ENCODE measurements around a stretch of chr15.

DNA sequence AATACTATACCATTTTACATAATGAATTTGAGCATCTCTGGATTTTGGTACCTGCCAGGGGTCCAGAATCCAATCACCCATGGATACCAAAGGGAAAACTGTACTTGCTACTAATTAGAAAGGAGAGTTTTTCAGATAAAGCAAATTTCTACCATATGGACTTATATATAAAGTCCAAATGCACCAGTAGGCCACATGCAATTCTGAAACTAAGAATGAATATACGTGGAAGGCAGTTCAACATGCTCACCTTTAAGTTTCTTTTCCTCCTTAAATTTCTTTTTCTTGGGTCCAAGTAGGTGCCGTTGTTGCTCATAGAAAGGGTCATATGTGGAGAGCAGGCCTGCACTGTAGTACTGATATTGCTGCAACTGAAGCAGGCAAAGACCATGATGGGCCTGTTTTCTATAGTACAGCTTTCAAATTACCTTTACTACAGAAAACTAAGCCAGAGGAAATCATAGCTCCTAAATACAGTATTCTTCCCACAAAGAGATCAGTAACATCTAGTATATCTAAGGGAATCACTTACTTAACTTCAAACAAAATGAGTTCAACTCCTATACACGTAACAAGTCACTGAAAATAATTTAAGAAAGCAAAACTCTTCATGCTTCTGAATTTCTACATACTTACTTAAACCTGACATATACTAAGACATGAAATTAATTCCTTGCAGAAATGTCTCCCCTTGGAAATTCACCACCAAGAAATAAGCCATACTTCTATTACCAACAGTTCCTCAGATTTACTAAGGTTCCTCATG is 28.6 kb downstream of the INO80 start:
- PRO-cap, result no peak

GRCh38 chr15:41115388-41115546 is 813 bp downstream of the INO80 start:
- PRO-cap, result no peak

- PRO-cap, result no peak
Observed at GRCh38 chr15:41279361-41280009, 48.4 kb downstream of the CHP1 start.

GRCh38 chr15:41333059-41333659 is 478 bp downstream of the NUSAP1 start:
- PRO-cap, result no peak

- PRO-cap, result no peak
Observed at GRCh38 chr15:41512470-41512928, 1.1 kb downstream of the LTK start.

DNA sequence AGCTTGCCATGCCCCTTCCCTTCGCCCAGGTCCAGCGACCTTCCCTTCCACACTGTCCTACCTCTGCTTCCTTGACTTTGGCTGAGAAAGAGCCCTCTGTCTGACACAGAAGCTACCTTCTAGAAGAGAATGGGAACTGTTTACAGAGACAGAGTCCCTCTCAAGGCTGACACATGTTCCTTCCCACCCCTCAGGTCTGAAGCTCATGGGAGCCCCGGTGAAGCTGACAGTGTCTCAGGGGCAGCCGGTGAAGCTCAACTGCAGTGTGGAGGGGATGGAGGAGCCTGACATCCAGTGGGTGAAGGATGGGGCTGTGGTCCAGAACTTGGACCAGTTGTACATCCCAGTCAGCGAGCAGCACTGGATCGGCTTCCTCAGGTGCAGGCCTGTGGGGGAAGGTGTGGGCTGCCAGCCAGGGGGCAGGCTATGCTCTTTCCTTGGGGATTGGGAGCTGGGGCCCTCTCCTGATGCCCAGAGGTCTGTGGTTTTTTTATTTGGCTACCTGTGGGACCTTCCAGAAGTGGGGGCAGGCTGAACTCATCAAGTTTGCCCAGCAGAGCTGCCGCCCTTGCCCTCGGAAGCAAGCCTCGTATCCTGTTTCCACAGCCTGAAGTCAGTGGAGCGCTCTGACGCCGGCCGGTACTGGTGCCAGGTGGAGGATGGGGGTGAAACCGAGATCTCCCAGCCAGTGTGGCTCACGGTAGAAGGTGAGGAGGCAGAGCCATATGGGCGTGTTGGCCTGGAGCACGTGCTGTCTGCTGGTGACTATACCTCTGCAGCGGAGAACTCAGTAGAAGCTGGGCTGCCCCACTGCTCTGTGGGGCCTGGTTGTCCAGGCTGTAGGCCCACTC is 2.1 kb downstream of the TYRO3 start:
- PRO-cap, result no peak

GRCh38 chr15:41567746-41568261 is 8.8 kb downstream of the TYRO3 start:
- PRO-cap, result no peak

DNA sequence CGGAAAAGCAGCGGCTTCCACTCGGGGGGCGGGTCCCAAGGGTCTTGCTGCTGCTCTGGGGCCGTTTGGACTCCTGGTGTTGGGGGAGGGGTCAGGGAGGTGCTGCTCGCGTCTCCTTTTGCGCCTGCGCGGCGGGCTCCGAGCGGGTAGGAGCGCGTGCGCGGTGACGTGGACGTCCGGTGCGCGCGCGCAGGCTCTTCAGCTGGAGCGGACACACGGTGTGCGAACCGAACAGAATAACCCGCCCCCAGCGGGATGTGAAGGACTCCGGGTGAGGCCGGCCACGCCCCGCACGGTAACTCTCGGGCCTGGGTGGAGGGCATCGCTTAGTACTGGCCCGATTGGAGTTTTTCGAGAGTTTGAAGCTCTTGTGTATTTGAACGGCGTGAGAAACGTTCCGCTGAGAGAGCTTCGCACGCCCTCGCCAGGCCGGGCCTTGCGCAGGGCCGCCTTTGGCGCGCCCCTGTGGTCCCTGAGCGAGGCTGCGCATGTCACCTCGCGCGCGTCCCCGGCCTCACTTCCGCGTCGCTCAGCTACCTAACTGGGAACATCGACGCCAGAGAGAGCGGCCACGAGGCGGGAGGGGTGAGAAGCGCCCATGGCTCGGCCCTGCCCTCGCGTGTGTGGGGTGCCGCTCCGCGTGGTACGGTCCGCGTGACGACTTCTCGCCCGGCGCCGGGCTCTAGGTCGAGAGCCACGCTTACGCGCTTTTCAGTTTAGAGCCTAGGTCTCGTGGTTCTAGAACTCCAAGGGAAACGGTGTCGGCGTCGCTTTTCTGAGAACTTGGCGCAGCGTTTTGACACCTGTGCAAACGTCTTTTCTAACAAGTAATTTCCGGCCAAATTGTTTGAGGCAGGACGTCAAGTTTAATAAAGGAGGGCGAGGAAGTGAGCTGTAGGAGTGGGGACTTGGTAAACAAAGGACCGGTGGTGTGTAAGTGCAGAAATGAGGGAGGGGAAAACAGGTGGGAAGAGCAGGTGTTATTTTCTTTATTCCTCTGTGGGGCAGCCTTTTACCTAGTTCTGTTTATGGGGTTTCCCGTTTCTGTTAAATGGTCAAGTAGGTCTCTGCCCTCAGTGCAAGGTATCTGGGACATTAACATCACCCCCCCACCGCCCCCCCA is 101.6 kb downstream of the TYRO3 start:
- PRO-cap, result bidirectional peak, plus-strand start at position 239 of the sequence, minus-strand start at position 120 of the sequence; bidirectional peak, plus-strand start at position 668 of the sequence, minus-strand start at position 521 of the sequence

- PRO-cap, result no peak
Observed at GRCh38 chr15:41776294-41776561, 1.9 kb downstream of the MAPKBP1 start.

DNA sequence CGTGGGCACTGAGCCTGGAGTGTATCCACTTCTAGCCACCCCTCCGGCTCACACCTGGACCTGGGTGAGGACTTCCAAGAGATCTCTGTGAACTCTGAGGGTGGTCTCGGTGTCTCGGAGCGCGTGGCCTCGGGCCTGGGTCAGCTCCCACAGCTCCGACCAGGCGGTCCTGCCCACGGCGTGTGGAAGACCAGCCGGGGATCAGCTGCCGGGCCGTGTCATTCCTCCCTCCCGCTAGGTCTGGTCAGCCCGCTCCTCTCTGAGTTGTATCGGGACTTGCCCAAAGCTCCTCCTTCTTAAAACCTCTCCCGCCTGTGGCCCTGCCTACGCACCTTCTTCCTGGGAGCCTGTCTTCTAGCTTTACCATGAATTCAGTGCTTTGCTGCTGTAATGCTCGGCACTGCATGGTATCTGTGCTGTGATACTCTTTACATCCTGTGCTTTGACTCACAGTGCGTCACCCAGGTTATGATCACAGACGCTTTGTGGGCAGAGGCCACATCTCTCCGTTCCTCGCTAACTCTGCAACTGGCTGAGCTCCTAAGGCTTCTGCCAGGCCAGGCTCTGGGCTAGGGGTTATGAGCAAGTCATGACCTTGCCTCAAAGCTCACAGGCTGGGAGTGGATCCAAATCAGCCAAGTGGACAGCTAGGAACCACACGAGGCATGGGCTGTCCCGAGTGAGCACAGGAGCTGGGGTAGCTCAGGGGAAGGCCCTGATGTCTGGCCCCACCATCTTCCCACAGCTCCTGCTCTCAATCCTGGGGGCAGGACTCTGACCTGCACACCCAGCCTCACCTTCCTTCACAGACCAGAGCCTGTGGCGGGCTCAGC is 23.2 kb downstream of the SPTBN5 start:
- PRO-cap, result no peak

- PRO-cap, result no peak
Observed at GRCh38 chr15:41898989-41899957, 5.4 kb upstream of the SPTBN5 start.

GRCh38 chr15:41920997-41921628 is 27.3 kb upstream of the SPTBN5 start:
- PRO-cap, result no peak

GRCh38 chr15:41925072-41926160 is 31.6 kb upstream of the SPTBN5 start:
- PRO-cap, result no peak

DNA sequence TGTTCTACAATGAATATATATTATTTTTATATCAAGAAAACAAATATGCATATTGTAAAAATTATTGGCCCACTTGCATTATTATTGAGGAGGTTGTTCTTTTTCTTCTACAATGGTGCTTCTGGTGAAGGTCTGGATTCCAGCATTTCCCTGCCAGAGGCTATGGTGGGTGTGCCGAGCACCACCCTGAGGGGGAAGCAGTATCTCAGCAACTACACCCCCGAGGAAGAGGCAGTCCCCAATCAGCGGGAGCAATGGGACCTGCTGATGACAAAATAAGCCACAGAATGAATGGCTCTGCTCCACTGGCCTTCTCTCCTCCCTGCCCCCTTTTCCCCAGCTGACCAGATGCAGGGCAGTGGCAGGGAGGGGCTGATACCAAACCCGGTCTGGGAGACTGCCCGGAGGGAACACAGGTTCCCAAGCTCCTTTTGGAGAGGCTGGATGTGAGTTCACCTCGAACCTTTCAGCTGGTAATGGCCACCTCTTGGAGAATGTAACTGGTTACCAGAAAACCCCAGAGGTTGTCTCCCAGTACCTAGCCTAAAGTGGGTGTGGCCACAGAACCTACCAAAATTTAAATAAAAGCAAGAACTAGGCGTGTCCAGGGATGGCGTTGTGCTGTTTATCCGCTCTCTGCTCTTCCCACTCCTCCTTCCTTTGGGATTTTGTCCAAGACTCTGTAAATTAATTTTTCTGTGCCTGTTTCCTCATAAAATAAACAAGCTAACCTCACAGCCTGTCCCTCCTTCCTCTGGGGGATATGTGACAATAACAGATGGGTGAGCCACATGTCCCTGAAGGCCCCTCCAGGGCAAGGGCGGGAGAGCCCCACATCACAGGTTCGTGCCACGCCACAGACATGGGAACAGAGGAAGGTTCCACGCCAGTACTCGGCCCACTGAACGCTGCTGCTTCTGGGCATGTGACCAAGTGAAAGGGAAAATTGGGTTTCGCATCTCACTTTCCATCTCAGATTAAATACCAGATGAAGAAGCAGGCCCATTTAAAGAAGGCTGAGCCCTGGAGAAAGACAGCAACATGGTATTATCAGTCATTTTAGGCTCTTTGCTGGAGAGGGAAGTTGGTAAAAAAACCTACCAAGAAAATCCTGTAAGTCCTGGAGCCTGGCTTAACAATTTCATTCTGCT is 35.1 kb upstream of the SPTBN5 start:
- PRO-cap, result no peak

DNA sequence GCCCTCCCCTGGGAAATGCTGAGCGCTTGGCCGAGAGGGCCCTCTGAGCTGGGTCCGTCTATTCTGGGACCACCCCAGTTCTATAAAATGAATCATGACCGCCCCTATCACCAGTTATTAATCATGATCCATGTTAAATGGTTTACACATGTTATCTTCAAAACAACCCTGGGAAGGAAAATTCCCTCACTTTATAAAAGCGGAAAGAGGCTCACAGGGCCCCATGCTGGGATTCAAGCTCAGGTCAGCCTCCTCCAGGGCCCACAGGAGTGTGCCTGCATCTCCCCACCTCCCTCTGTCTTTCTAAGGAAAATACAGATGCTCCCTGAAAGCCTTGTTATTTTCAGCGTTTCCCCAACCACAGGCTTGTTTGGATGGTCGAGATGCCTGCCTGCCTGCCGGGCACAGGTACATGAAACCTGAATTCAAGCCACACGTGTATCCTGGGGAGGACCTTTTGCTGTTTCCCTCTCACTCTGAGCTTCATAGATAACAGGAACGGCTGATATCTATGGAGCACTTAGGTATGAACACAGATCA is 39.1 kb upstream of the SPTBN5 start:
- PRO-cap, result no peak

- PRO-cap, result no peak
Observed at GRCh38 chr15:41971916-41972387, 405 bp downstream of the EHD4 start.

DNA sequence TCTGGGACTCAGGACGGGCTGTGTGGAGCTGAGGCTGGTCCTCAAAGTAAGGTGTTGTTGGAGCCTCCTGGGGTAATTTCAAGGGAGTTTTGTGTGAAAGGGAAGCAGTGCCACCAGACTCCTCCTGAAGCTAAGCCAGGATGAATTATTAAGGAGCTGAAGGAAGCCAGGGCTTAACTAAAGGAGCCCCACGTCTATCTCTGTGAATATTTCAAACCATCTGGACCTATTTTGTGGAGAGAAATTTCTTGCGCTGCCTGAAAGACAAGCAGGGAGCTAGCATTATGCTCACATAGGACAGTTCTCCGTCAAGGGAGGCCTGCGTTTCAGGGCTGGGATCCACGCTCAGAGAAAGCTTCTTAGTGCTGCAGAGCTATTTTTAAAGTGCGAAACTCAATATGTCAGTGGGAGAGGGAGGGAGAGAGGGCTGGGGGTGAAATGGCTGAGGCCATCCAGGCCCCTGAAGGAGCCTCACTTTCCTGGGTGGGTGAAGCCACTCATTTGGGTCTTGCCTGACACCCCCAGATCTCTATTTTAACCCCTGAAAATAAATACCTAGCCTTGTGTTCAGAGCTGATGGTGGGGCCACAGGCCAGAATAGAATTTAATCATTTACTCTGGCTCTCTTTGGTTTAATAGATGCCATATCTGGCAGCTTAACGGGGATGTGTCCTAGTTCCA is 30.0 kb upstream of the PLA2G4E start:
- PRO-cap, result no peak

GRCh38 chr15:42107372-42107815 is 13.0 kb upstream of the PLA2G4D start:
- PRO-cap, result no peak

GRCh38 chr15:42210546-42211044 is 2.5 kb upstream of the VPS39 start:
- PRO-cap, result no peak

DNA sequence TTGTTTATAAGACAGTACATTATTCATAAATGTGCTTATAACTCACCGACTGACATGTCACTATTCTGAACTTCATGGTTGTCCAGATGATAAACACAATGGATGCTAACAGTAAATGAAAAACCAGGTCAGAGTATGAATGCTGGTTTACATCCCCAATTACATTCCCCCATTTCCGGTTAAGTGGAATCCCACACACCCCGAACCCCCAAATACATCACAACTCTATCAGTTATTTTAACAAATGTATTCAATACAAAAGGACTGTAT is 19.5 kb upstream of the VPS39 start:
- PRO-cap, result no peak

Measured in tibial artery (tissue), 1 donor.